Measurements from ENCODE around the gene GCM1.

DNA sequence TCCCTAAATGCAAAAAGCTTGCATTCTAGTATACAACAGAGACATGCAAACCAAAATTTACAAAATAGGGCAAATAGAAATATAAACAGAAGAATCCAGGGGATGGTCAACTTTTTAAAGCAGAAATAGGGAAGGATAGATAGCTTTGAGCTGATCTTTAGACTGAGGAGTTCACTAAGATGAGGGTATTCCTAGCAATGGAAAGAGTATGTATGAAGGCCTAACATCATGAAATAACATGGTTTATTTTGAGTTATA is 296.1 kb upstream of the TFAP2D start:
- PRO-cap = no peak
- RAMPAGE, long total RNA, 4 experiments = no peak in any of the 4 experiments

GRCh38 chr6:50830022-50830602 is 11.4 kb downstream of the TFAP2B start:
- PRO-cap = no peak
- RAMPAGE, long total RNA, 4 experiments = no peak in any of the 4 experiments

DNA sequence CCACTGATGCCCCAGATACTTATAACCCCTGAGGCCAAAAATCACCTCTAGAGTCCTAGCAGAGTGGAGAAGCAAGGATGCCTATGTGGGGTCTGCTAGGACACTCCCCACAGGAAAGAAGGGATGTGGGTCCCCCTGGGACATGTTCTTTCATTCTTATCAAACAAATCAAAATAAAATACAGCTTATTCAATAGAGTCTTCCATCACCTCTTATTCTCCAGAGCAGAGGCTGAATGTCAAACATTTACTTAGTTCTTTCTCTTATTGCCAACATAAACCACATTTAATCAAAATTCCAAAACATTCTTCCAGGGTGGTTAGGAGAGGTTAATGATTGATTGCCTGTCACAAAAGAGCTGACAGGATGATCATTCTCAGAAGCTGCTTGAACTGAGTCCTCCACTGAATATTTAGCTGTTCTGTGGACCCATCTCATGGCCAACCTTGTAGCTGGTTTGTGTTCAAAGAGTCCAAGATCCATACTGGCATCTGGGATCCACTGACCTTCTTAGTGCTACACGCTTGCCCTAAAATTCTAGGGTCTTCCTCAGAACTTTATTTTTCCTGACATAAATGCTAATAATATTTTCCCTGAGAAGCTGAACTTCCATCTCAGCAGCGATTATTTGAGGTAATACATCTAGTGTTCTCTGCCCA is 37.3 kb upstream of the PKHD1 start:
- PRO-cap = no peak
- RAMPAGE, long total RNA, 4 experiments = no peak in any of the 4 experiments

DNA sequence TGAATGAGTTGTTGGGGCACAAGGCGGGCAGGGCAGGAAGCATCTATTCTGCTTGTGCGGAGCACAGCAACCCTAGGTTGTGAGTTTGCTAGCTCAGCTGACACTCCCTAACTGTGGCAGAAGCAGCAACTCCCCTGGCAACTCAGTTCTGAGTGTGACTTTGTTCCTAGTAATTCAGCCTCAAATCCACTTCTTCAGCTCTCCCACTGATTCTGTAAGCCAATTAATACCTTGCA is 30.1 kb upstream of the PAQR8 start:
- PRO-cap = no peak
- RAMPAGE, long total RNA, 4 experiments = no peak in any of the 4 experiments

- PRO-cap = no peak
- RAMPAGE, long total RNA, 4 experiments = no peak in any of the 4 experiments
Measured at GRCh38 chr6:52390021-52390741, 28.2 kb downstream of the PAQR8 start.

- PRO-cap = no peak
- RAMPAGE, long total RNA, 4 experiments = start-site peak on the minus strand in 1 of 4 experiments, at chr6:52420944-52420981 at its widest, 10 reads per replicate
Measured at GRCh38 chr6:52420695-52421499, 755 bp downstream of the EFHC1 start.

DNA sequence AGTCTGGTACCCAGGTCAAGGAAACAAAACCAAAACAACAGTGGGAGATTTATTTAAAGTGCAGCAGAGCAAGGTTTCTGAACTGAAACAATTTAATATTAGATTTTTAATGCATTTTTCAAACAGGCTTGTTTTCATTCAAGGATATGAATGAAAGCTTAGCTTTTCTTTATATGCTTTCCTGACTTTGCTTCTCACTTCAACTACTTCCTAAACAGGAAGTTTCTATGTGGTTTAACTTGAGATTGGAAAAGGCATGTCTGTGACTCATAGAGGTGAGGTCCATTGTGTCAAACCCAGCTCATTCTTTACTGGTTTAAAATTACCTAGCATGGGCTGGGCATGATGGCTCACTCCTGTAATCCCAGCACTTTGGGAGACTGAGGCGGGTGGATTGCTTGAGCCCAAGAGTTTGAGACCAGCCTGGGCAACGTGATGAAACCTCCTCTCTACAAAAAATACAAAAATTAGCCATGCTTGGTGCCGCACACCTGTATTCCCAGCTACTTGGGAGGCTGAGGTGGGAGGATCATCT is 34.4 kb downstream of the EFHC1 start:
- PRO-cap = no peak
- RAMPAGE, long total RNA, 4 experiments = no peak in any of the 4 experiments

DNA sequence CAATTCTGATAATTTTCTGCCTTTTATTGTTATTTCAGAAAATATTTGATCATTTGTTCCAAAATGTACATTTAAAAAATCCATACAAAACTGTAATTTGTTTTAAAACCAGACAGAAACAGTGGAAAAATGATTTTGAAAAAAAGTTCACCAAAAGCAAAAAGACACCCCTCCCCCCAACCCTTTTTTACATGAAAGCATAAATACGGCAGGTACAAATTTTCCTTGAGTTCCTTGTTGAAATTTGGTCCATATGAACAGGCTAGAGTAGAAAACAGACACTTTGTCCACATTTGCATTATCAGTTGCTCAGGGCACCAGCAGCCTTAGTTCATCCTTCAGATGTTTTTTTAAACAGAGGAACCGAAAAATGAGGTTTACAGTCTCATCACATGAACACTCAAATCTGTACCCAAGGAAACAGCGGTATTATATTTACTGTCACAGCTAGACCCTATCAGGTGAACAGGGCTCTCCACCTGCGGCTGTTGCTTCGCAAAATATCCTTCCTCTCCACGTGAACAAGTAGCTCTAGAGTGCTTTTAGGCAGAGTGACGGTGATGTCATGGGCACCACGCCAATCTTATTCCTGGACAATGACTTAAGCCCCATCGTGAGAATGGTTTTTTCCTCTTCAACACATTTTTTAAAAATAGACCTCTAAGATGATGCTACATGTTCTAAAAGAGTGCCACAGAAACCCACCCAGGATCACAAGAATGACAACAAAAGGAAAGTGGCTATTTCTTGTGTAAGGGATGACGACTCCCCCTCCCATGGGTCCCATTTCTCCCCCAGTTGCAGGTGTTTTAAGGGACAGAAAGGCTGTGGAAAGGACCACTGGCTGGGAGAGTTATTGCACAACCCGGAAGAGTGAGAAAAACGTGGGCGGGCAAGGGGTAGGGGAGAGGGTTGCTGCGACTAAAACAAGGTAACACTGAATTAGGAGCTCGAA is 77.5 kb downstream of the EFHC1 start:
- PRO-cap = no peak
- RAMPAGE, long total RNA, 4 experiments = no peak in any of the 4 experiments

GRCh38 chr6:52537205-52537664 is 39.6 kb downstream of the TRAM2 start:
- PRO-cap = no peak
- RAMPAGE, long total RNA, 4 experiments = no peak in any of the 4 experiments

GRCh38 chr6:52551901-52552774 is 24.7 kb downstream of the TRAM2 start:
- PRO-cap = no peak
- RAMPAGE, long total RNA, 4 experiments = no peak in any of the 4 experiments

DNA sequence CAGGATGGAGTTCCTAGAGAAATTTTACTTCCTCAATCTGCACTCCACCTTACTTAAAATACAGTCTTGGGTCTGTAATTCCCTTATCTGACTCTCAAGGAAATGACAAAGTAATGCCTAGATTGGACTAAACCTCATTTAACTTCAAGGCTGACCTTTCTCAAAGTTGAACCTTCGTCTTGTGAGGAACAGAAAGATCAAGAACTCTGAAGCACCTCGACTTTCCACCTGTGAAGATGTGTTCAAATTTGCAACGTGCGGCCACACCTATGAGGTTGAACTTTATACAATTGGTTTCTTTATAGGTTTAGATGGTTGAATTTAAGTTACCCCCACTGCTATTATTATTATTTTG is 1.2 kb upstream of the TRAM2 start:
- PRO-cap = no peak
- RAMPAGE, long total RNA, 4 experiments = no peak in any of the 4 experiments

DNA sequence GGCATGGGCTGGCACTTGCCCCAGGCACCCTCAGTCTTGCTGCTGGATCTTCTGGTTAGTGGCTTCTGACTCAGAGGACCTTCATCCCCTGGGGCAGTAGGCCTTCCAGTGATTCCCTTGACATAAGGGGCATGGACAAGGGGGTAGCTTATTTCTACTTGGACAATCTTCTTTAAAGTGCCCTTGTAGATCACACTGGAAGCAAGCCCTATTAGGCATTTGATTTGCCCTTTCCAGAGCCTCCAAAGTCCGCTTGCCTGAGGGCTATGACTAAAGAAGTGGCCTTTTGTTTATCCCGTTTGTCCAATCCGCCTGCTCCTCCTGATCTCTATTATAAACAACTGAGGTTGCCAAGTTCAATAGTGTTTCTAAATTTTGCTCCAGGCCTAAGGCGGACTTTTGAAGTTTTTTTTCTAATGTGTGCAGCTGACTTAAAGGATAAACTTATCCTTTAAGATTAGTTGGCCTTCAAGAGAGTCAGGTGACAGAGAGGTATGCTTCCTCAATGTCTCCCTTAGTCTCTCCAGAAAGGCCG is 8.8 kb upstream of the GSTA3 start:
- PRO-cap = no peak
- RAMPAGE, long total RNA, 4 experiments = no peak in any of the 4 experiments

GRCh38 chr6:52990268-52990556 is 4.9 kb downstream of the GSTA4 start:
- PRO-cap = no peak
- RAMPAGE, long total RNA, 4 experiments = no peak in any of the 4 experiments

GRCh38 chr6:53148596-53149067 is at the start of gene GCM1:
Gene GCM1, minus strand, starts transcription at chr6:53148841.
- PRO-cap = no peak
- RAMPAGE, long total RNA, 4 experiments = no peak in any of the 4 experiments

DNA sequence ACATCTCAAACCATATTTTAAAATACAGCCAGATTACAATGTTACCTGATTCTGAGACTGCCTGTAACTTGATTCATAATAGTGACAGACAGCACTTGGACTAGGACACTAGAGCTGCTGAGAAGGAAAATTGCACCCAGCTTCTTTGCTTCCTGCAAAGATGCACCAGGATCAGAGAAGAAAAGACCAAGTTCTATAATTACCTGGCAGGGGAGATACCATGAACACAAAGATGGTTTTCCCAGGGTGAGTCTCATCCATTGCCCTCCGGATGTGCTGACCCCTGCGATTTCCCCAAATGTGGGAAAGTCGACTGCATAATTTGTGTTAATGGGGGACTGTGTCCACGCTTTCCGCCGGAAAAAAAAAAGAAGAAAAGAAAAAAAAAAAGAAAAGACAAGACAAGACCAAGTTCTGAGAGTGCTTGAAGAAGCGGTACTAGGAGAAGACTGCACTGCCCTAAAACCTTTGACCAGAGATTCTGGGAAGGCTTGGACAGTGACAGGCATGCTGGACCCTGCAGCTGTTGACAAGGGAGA is 70.5 kb upstream of the GCM1 start:
- PRO-cap = no peak
- RAMPAGE, long total RNA, 4 experiments = no peak in any of the 4 experiments

- PRO-cap = no peak
- RAMPAGE, long total RNA, 4 experiments = no peak in any of the 4 experiments
Measured at GRCh38 chr6:53258222-53259118, 90.3 kb downstream of the ELOVL5 start.

DNA sequence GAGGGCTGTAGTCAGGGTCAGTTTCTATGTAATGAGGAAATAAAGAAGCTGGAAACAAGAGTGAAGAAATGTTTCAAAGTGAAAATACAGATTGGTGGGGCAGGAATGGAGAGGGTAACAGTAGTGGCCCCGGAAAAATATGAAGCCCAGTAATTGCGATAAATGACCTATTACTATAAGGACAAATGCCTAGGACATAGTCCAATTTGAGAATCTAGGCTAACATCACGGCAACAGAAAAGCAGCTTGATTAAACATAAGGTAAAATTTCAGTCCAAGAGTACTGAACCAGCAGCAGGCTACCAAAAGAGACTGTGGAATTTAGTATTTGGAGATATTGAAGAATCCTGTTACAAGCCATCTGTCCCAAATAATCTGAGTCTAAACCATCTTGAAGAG is 49.4 kb downstream of the ELOVL5 start:
- PRO-cap = no peak
- RAMPAGE, long total RNA, 4 experiments = no peak in any of the 4 experiments

- PRO-cap = no peak
- RAMPAGE, long total RNA, 4 experiments = no peak in any of the 4 experiments
Measured at GRCh38 chr6:53303657-53304398, 44.9 kb downstream of the ELOVL5 start.

- PRO-cap = no peak
- RAMPAGE, long total RNA, 4 experiments = no peak in any of the 4 experiments
Measured at GRCh38 chr6:53306529-53307831, 41.8 kb downstream of the ELOVL5 start.

- PRO-cap = no peak
- RAMPAGE, long total RNA, 4 experiments = no peak in any of the 4 experiments
Measured at GRCh38 chr6:53320777-53321414, 27.9 kb downstream of the ELOVL5 start.

All from omental fat pad (tissue), 4 donors.